ENCODE measurements around the genes SPATA16 and TTC14.

DNA sequence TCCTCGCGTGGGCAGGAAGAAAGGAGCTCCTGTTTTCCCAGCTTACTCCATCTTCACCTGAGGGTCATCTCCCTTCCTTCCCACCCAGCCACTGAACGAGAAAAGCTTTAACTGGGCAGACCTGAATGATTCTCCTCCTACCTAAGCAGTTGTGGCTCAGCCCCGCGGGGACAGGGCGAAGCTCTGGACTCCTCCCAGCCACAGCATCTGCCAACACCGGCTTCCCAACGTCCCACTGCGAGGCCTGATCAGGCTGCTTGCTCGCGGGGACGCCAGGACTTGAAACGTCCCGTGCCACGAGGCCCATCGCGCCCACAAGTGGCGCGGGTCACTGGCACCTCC is at the start of gene SPATA16:
Gene SPATA16, minus strand, starts transcription at position 274 of the 342 bp plus-strand sequence.
- RRBS: no CpG with 5 or more reads among the region's 19 CpGs

DNA sequence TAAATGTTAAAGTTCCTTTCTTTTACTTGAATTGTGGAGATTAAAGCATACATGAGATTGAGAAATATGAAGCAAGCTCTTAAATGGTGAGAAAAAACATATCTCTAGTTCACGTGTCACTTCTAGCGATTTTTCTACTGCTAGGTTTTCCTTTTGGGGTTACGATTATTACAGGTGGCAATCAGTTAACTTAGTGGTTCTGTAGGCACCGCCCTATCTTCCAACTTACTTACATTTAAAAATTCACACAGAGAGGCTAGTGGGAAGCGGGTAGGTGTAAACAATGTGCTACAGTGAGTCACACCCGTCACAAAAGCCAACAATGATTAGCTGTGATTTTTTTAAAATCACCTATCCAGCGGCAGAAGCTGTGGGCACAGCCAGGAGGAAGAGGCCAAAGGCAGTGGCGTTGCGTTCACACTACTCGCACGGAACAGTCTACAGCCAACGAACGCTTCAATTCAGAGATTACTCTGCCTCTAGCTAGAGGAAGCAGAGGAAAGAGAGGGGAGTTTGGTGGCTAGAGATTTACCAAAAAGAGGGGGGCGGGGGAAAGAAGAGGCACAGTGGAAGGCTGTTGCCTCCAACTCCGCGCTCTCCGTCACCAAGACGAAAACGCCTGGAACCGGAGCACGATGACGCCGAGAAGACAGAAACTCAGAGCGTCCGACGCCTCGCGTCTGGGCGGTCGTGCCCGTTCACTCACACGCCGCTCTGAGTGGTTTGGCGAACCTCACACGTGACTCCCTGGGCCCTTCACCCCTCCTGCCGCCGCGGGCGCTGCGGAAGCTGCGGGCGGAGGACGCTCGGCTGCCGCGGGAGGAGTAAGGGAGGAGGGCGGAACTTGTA is 2.4 kb upstream of the NLGN1 start:
- RRBS: no CpG with 5 or more reads among the region's 47 CpGs

DNA sequence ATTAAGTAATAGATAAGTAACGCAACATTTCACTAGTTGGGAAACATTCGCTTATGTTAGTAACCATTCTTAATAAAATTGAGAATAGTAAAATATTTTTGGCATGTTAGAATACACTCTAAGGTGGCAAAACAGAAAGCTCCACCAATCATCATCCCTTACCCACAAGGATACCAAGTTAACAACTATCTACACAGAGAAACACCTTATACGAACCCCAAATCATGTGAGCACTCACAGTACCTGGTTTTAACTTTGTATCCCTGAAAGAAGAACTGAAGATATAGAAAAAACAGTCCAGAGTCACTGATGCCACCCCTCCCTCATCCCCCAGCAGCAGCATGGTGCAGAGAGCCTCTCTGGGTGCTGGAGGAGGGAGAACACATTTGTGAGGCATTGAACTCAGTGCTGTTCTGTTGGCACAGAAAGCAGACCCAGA is 32.0 kb downstream of the NAALADL2 start:
- RRBS: no CpG with 5 or more reads among the region's 3 CpGs

- RRBS: no CpG with 5 or more reads among the region's 3 CpGs
These were observed 290.9 kb downstream of the TBL1XR1 start for GRCh38 chr3:176906414-176906798.

- RRBS: no CpG with 5 or more reads among the region's 4 CpGs
These were observed 276.5 kb downstream of the TBL1XR1 start for GRCh38 chr3:176920840-176921180.

GRCh38 chr3:177024003-177024444 is 173.3 kb downstream of the TBL1XR1 start:
- RRBS: no CpG with 5 or more reads among the region's 3 CpGs

GRCh38 chr3:177665467-177666309 is 468.4 kb upstream of the TBL1XR1 start:
- RRBS: no CpG with 5 or more reads among the region's 11 CpGs

DNA sequence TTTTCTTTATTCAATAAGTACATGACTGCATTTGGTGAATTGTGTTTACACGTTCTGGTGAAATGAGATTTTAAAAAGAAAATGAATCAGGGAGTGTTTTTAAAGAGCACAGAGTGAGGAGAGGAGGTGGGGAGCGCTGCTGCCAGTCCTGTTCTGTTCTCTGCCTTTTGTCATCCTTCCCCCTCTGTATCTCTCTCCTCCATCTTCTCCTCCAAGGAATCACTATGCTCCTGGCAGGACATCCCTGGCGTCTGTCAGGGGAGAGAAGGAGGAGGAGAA is 627.5 kb upstream of the TBL1XR1 start:
- RRBS: no CpG with 5 or more reads among the region's 3 CpGs

- RRBS: no CpG with 5 or more reads among the region's 1 CpG
These were observed 123.1 kb upstream of the KCNMB2 start for GRCh38 chr3:178413165-178413571.

DNA sequence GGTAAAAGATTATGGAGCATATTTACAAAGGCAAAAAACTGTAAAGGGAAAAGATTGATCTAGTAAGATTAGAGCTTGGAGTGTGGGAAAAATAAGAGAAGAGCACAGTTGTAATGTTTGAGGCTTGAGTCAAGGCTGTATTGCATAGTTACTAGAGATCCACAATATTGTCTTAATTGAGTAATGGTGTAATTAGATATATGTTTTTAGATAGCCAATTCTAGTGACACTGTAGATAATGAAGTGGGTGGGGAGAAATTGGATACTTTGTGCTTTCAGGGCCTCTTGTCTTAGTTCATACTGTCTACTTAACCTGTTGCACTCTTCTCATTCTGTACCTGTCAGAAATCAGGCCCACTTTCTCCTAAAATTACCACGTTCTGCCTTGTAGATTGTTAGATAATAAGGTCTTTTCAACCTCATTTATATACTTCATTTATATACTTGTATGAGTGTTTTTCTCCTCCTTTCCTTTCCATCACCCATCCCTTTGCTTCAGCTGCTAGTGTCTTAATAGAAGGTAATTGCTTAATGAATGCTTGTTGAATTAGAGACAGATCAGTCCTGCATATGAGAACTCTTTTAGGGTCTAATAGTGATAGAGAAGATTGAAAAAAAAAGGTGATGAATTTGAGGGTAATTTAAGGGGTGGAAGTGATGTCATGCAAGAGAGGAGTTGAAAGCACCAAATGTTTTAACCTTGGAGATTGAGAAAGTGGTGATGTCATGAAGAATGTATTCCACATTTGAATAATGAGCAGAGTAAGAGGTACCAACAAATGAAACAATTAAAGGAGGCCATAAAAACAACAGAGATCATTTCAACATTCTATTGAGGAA is 32.0 kb downstream of the PIK3CA start:
- RRBS: no CpG with 5 or more reads among the region's 1 CpG

DNA sequence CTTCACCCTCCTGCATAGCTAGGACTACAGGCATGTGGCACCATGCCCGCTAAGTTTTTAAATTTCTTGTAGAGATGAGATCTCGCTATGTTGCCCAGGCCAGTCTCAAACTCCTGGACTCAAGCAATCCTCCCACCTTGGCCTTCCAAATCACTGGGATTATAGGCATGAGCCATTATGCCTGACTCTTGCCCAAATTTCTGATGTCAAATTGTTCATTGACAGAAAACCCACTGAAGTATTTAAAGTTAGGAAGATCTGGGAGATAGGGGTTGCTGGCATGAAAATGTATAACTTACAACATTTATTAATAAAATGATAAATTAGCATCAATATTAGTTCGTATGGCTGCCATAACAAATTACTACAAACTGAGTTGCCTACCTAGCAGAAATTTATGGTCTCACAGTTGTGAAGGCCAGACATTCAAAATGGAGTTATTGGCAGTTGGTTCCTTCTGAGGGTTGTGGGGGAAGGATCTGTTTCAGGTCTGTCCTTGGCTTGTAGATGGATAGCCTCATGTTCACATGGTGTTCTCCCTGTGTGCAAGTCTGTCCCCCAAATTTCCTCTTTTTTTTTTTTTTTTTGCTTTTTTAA is 12.2 kb upstream of the MFN1 start:
- RRBS: no CpG with 5 or more reads among the region's 3 CpGs

DNA sequence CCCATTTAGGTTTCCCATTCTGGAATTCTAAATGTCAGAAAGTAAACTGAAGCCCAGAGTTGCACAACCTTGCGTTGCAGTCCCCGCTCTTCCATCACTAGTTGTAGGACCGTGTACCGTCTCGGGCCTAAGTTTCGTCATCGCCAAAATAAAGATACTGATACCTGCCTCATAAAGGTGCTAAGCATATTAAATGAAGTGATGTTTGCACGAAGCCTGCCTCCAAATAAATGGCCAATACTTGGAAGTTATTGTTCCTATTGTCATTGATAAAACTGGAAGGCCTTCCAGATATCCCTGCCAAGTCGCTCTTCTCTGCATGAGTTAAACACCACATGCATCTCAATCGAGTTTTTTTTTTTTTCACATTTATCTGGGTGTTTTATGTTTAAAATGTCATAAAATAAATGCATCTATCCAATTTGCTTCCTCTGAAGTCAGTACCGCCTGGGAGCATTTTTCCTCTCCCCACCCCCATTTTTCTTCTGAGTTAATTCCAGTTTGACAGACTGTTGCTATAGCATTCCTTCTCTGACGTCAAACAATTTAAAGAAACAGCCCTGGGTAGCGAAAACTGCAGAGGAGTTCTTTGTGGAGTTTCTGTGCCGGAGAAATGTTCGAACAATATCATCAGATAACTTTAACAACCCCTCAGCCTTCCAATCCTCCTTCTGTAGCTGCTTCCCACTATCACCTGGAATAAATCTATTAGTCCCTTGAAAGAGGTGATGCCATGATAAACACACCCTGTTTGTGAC is 777 bp upstream of the GNB4 start:
- RRBS: no CpG with 5 or more reads among the region's 15 CpGs

GRCh38 chr3:179627095-179627945 is 22.7 kb downstream of the NDUFB5 start:
- RRBS: no CpG with 5 or more reads among the region's 9 CpGs

- RRBS: no CpG with 5 or more reads among the region's 15 CpGs
These were observed 18.9 kb downstream of the USP13 start for GRCh38 chr3:179671602-179672275.

DNA sequence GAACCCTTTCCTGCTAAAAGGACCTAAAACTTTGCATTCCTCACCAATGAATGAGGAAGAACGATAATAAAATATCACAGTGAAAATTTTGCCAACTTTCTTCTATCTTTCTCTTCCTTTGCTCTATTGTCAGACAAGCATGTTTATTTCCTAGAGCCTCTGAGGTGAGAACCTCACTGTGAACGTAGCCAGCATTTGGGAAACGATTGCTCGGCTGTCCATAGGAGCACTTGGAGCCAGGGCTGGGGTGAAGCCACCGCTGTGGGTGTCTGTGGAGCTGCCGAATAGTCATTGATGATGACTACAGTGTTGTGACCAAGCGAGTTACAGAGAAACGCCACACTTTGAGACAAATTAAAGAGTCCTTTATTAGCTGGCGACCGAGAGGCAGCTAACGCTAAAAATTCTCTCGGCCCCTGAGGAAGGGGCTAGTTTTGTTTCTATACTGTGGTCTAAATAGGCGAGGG is 28.1 kb downstream of the USP13 start:
- RRBS: no CpG with 5 or more reads among the region's 13 CpGs

DNA sequence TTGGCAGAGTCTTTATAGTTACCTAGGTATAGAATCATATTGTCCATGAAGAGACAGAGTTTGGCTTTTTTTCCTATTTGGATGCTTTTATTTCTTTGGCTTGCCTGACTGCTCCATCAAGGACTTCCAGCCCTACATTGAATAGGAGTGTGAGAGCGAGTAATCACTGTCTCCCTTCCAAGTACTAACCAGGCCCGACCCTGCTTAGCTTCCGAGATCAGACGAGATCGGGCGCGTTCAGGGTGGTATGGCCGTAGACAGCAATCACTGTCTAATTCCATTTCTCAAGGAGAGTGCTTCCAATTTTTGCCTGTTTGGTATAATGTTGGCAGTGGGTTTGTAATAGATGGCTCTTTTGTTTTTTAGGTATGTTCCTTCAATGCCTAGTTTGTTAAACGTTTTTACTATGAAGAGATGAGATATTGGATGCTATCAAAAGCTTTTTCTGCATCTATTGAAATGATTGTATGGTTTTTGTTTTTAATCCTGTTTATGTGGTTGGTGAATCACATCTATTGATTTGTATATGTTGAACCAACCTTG is 125.1 kb upstream of the PEX5L start:
- RRBS: no CpG with 5 or more reads among the region's 9 CpGs

DNA sequence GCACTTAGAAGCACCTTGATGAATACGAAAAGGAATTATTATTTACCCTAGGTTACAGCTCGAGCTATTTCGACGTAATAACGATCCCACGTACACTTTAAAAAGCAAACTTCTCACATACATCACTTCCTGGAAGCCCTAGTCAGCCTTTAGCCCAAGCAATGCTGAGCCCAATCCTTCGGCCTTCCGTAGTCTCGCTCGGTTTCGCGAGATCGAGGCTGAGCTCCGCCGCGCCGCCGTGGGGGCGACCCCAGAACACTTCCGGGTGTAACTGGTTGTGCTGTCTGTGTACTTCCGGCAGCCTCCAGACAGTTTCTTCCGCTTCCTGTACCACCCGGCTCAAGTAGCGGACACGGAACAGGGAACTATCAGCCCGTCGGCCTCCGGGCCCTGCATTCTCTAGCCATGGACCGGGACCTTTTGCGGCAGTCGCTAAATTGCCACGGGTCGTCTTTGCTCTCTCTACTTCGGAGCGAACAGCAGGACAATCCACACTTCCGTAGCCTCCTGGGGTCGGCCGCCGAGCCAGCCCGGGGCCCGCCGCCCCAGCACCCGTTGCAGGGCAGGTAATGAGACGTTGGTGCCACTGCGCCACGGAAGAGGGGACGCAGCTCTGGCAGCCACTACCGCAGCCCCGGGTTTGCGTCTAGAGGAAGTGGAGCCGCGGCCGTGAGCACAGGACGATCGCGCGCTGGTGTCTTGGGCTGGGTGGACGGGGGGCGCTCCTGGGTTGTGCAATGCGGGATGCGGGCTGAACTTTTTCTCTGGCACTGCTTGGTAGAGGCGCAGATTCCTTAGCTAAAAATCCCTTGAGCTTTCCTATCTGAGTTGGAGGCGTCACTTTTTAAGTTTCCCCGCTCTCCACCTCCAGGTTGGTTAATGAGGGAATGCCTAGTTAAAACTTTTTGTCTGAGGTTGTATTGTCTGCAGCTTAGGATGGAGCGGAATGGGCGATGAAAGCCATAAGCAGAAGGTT is at the start of gene TTC14:
Gene TTC14, plus strand, starts transcription at position 307 of the 976 bp plus-strand sequence.
- RRBS: 4% methylated on average over 13 of the region's 66 CpGs

DNA sequence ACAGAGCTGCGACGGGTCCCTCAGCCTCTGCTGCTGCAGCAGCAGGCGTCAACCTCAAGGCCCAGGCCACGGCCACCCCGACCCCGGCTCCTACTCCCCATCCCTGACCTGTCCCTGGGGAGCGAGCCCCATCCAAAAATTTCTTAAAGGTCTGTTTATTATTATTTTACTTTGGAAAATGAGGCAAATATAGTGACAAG is 82.4 kb upstream of the FXR1 start:
- RRBS: no CpG with 5 or more reads among the region's 7 CpGs

- RRBS: no CpG with 5 or more reads among the region's 16 CpGs
These were observed 44.1 kb upstream of the FXR1 start for GRCh38 chr3:180868246-180868918.

DNA sequence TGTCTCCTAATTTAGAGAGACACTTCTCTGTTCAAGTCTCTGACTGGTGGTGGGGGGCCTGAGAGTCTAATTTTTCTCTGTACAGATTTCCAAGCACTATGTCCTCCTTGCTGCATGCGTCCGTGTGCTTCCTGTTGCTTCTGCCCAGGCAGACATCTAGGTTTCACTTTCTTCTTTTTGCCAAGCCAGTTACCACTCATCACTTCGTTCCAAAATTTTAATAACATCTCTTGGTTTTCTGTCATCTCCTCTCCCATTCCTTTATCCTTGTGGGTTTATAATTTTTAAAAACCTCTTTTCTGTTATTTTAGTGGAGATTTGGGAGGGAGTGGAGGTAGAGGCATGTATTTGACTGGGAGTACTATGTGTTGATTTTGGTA is 276.5 kb upstream of the DNAJC19 start:
- RRBS: no CpG with 5 or more reads among the region's 3 CpGs

Data from AG09309 (cell line).